Skeletal muscle satellite cell (primary cell): ENCODE measurements around the genes UGT2B10, UGT2A1, HTN1, SMR3B and OPRPN.

DNA sequence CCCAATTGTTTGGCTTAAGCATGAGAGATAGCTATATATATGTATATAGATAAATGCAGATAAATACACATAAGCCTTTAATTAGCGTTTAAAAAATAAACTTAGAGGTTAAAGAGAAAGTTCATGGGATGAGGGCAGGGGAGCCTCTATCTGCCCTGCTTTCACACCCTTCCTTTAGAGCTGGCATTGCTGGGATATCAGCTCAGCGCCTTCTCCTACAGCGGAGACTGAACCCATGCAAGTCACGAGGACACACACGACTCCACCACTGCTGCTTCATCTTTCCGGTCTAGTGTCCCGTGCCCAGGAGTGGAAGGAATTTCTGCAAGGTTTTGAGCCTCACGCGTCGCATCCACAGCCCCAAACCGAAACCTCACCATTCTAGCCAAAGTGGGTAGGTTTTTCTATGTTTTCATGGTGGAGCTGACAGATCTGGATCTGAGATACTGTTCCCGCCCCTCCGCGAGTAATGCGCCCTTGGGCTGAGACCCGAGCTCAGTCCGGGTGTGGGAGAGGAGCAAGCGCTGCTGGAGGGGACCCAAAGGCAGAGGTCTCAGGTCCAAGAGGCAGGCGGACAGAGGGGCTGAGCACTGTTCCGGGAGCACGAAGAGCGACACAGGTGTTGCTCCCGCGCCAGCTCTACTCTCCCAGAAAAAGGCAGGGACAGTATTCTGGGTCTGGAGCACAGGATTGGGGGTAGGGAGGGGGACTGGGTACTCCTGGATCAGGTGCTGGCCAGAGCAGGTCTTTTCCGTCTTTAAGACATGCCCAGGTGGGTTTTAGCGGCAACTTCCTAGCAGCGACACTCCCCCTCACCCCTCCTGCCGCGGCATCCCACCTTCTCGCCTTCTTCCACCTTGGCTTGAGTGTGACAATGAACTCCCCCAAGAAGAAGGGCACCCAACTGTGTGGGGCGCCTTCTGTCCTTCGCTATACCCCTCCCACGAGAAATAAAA is 2.0 kb downstream of the EPHA5 start:
- CAGE, long polyA plus RNA = no peak

- CAGE, long polyA plus RNA = no peak
These were observed 904.8 kb upstream of the EPHA5 start for GRCh38 chr4:66574900-66575649.

- CAGE, long polyA plus RNA = no peak
These were observed 113.2 kb downstream of the CENPC start for GRCh38 chr4:67431627-67432881.

DNA sequence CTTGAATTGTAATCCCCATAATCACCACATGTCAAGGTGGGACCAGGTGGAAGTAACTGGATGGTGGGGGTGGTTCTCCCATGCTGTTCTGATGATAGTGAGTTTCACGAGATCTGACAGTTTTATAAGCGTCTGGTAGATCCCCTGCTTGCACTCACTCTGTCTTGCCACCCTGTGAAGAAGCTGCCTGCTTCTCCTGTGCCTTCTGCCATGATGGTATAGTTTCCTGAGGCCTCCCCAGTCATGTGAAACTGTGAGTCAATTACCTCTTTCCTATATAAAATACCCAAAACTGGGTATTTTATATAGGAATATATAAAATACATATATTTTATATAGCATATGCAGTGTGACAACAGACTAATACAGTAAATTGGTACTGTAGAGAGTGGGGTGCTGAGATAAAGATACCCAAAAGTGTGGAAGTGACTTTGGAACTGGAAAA is 41.6 kb downstream of the UBA6 start:
- CAGE, long polyA plus RNA = no peak

GRCh38 chr4:68342114-68342685 is 7.7 kb downstream of the YTHDC1 start:
- CAGE, long polyA plus RNA = no peak

- CAGE, long polyA plus RNA = no peak
These were observed 48.3 kb upstream of the UGT2B15 start for GRCh38 chr4:68718550-68719285.

- CAGE, long polyA plus RNA = no peak
These were observed at the start of gene UGT2B10 for GRCh38 chr4:68815817-68816303. Gene UGT2B10, plus strand, starts transcription at chr4:68815994.

- CAGE, long polyA plus RNA = no peak
These were observed 3.6 kb downstream of the UGT2A3 start for GRCh38 chr4:68948063-68948311.

DNA sequence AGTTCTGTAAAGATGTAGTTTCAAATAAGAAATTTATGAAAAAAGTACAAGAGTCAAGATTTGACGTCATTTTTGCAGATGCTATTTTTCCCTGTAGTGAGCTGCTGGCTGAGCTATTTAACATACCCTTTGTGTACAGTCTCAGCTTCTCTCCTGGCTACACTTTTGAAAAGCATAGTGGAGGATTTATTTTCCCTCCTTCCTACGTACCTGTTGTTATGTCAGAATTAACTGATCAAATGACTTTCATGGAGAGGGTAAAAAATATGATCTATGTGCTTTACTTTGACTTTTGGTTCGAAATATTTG is 574 bp downstream of the UGT2B7 start:
- CAGE, long polyA plus RNA = no peak

- CAGE, long polyA plus RNA = no peak
These were observed 45.4 kb downstream of the UGT2B11 start for GRCh38 chr4:69169060-69169700.

GRCh38 chr4:69653069-69653405 is at the start of gene UGT2A1:
Gene UGT2A1, minus strand, starts transcription at chr4:69653247.
- CAGE, long polyA plus RNA = no peak

DNA sequence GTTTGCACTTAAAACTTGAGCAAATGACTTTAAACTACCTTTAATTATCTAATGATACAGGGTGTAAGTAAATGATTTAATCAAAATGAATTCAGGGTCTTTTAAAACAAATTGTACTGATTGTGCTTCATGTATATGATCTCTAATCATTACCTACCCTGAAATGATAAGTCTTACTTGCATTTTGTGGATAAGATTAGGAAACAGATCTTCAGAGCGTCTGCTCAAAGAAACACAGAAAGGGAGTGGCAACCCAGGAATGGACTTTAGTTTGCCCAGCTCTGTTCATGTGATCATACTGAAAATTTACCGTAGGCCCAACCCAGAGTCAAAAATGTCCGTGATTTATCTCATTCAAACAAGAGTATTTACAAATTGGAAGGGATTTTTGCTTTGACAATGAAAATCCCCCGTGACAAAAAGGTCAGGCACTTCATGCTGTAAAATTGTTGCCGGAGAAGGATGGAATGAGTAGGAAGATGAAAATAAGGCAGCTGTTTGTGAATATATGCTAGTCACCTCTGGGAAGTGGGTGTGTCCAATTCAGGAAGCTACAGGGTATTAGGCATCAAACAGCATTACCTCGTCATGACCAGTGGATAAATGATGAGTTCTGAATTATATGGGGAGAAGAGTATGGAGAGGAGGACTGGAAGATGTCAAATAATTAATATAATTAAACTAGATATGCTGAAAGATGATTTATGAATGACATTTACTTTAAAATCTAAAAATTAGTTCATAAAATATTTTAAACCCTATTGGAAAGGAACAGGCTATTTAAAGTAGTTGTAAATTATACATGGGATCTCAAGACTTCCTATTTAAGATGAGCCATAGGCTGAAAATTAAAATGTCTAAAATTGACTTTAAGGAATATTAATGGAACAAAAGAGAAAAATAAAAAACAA is 1.2 kb downstream of the SULT1B1 start:
- CAGE, long polyA plus RNA = no peak

GRCh38 chr4:70050389-70050699 is at the start of gene HTN1:
Gene HTN1, plus strand, starts transcription at chr4:70050438.
- CAGE, long polyA plus RNA = no peak

- CAGE, long polyA plus RNA = no peak
These were observed at the start of gene SMR3B for GRCh38 chr4:70382965-70383403. Gene SMR3B, plus strand, starts transcription at chr4:70383131.

DNA sequence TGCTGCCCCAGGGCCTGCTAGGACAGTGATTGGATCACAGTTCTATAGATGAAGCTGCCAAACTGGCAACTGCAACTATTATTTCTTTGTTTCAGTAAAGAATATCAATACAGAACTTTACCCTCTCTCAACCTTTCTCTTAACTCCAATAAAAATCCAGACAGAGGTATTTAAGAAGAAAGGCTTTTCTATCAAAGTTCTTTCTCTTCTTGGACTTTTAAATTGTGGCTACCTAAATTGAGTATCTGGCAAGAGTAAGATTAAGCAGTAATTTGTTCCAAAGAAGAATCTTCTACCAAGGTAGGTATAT is at the start of gene OPRPN:
Gene OPRPN, plus strand, starts transcription at position 200 of the 310 bp plus-strand sequence.
- CAGE, long polyA plus RNA = no peak

DNA sequence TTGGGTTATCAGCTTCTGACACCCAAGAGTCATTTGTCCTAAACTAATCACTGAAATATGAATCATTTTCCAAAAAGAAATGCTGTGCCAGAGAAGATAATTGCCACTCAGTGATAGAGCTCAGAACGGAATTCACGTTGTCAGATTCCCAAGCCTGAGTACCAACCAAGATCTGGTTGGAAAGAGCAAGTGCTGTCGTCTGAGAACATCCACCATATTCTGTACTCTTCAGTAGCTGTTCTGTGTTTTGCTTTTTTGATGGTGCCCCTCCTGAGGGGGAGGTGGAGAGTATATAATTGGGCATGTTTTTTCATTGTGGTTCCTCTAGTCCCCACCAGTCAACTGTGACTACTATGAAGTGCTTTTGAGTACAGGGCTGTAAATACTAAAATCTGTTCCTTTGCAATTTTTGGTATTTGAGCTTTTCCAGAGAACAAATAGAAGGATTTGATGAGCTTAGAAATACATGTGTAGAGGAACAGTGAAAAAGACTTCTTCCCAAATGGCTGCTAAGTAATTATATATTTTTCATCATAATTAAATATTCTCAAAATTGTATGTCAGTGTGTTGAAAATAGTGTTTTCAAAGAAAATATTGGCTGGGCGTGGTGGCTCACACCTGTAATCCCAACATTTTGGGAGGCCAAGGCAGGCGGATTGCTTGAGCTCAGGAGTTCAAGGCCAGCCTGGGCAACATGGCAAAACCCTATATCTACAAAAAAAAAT is 13.4 kb downstream of the RUFY3 start:
- CAGE, long polyA plus RNA = no peak

DNA sequence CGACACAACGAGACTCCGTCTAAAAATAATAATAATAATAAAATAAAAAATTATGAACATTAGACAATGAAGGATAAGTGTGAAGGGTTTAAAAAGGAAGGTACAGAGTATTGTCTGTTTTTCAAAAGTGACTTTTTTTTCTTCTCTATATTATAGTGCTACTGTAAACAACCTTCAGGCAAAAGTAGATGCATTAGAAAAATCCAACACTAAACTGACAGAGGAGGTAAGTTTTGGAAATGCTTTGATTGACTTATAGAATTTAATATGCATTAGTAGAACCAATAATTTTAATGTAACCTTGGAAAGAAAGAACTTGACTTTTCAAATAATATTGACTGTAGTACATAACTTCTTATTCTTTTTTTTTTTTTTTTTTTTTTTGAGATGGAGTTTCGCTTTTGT is 56.5 kb downstream of the RUFY3 start:
- CAGE, long polyA plus RNA = no peak

DNA sequence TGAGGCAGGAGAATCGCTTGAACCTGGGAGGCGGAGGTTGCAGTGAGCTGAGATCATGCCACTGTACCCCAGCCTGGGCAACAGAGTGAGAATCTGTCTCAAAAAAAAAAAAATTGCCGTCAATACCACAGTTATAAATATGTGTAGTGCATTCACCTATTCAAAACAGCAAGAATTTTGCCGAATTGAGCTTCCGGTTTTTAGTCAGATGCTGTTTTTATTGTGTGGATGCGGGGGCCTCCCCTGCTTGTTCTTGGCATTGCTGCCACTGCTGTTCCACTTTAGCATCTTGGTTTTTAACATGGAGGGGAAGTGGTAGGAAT is 25.2 kb downstream of the MOB1B start:
- CAGE, long polyA plus RNA = no peak

- CAGE, long polyA plus RNA = no peak
These were observed 10.8 kb upstream of the DCK start for GRCh38 chr4:70982456-70983203.

DNA sequence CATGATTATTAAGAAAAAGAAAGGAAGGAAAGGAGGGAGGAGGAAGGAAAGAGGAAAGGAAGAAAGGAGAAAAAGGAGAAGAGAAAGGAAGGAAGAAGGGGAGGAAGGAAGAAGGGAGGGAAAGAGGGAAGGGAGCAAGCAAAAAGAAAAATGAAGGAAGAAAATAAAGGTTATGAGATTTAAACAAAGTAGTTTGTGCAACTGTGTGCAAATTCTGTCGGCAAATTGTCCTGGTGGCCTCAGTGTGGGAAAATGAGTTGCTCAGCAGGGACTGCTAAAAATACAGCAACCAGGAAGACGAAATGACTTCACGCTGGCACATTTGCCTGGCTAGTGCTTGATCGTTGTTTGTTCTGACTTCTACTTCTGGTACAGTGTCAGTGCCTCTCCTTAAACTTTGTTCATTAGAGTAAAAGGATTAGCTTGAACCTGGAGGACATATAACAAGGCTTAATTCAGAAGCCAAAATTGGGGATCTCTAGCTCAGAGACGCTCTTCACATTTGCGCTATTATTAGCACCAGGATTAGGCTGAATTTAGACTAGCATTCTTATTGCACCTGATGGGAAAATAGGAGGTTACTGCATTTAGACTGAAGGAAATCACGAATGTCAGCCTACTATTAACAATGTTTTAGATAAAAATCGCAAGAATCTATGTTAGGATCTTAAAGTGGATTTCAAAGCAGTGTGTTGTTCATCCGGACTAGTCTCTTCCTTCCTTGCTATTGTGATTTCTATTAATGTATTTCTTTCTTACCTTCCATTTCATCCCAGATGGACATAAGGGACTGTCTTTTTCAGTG is 81.3 kb downstream of the DCK start:
- CAGE, long polyA plus RNA = no peak